Hematopoietic multipotent progenitor cell (in vitro differentiated cells): Measurements from ENCODE around the genes TSPY4, UTY, RBMY1B, RBMY1J, PRY and DAZ2.

GRCh38 chrY:4815306-4815662 is 184.8 kb upstream of the PCDH11Y start:
- CAGE, long polyA plus RNA = no peak

DNA sequence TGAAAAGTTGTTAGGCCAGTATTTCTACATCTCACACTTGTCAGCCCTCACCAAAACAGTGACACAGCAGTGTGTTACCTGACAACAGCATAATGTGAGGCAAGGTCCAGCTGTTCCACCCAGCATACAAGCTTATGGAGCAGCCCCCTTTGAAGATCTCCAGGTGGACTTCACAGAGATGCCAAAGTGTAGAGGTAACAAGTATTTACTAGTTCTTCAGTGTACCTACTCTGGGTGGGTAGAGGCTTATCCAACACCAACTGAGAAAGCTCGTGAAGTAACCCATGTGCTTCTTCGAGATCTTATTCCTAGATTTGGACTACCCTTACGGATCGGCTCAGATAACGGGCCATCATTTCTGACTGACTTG is 469.4 kb upstream of the TSPY4 start:
- CAGE, long polyA plus RNA = no peak

GRCh38 chrY:9337265-9337761 is at the start of gene TSPY4:
Gene TSPY4 (plus strand): TSS chrY:9337464.
- CAGE, long polyA plus RNA = no peak

- CAGE, long polyA plus RNA = no peak
Measured at GRCh38 chrY:13479868-13480185, at the start of gene UTY. Gene UTY (minus strand): TSS chrY:13480033.

DNA sequence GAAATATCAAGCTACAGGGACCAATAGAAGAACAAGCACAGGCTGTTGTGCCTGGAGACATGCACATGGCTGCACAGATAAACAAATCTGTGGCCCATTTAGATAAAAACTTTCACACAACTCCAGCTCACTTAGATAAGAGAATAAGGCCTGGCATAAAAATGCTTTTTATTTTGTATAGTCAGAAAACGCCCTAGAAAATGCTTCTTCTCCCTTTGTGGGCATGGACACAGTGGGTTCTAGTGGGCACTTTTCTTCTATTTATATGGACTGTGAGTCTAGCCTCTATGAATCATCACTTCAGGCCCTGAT is 421.8 kb downstream of the KDM5D start:
- CAGE, long polyA plus RNA = no peak

DNA sequence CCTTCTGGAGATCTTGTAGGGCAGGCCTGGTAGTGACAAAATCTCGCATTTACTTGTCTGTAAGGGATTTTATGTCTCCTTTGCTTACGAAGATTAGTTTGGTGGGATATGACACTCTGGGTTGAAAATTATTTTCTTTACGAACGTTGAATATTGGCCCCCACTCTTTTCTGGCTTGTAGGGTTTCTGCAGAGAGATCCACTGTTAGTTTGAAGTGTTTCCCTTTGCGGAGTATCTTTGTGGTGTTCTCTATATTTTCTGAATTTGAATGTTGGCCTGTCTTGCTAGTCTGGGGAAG is 55.8 kb downstream of the KDM5D start:
- CAGE, long polyA plus RNA = no peak

DNA sequence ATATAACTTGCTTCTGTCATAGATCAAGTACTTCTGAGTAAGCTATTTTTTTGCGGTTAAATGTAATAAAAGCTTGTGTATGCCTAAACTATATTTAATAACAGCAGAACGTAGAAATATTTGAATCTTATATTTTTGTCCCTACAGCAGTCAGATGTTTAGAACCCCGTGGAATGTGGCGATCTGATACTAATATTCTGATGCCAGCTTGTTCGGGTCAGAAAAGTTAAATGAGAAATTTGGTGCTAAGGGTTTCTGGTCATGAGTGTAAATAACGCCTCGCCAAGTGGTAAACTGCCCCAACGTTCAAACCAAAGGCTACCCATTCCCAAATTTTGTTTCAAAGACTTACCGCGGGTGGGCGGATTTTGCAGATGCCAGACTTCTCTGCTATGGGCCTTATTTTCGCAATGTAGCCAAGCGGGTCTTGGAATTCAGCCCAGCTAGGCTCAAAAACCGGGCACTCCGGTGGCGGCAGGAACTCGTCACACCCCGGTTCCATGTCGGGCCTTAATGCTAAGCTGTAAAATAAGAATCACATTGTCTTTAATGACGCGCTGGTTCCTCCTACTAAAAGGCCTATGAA is 400 bp downstream of the KDM5D start:
- CAGE, long polyA plus RNA = no peak

DNA sequence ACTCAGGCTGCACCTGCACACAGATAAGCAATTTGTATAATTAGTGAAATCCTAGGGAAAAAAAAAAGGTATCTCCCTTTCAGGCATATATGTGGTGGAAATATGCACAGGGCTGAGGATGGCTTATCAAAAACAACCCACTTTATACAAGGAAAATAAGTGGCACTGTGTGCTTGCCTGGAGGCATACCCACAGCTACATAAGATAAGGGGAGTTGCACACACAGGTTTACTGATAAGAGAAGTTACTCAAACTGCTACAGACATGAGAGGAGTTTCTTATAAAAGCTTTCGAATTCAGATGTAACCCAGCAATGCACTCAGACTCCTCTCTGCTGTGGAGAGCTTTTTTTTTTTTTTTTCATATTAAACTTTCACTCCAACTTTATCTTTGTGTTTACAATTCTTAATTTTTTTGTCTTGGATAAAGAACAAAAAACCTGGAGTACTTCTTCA is 372.8 kb upstream of the RBMY1B start:
- CAGE, long polyA plus RNA = no peak

- CAGE, long polyA plus RNA = no peak
Measured at GRCh38 chrY:21511112-21511436, at the start of gene RBMY1B. Gene RBMY1B (plus strand): TSS chrY:21511338.

- CAGE, long polyA plus RNA = no peak
Measured at GRCh38 chrY:22403052-22403540, at the start of gene RBMY1J. Gene RBMY1J (plus strand): TSS chrY:22403410.

GRCh38 chrY:22490146-22490659 is at the start of gene PRY:
Gene PRY (plus strand): TSS chrY:22490397.
- CAGE, long polyA plus RNA = no peak

- CAGE, long polyA plus RNA = no peak
Measured at GRCh38 chrY:23219121-23219603, at the start of gene DAZ2. Gene DAZ2 (plus strand): TSS chrY:23219533.

DNA sequence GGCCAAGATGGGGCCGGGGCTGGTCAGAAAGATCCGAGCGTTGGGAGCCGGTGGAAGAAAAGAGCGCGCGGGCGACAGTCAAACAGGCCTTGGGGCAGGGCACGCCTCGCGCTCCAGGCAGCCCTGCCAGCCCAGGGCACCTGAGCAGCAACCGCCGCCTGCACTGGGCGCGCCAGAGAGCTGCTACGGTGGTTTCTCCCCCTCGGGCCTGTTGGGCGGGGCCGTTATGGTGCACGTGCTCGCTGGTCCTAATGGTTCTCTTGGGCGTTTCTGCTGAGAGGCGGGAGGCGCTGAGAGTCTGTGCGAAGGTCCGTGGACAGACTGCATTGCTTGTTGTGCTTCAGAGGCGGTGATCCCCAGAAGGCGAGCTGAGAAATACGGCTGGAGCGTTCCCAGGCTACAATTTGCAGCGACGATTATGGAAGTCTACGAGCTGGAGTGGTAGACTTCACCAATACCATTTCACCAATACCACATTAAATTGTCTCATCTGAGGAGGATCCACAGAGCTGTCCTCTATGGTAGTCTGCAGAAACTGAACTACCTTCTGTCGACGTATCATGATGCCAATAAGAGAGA is 787.5 kb downstream of the CDY1 start:
- CAGE, long polyA plus RNA = no peak